ENCODE measurements around the genes CDC25A, NME6, FBXW12 and COL7A1.

DNA sequence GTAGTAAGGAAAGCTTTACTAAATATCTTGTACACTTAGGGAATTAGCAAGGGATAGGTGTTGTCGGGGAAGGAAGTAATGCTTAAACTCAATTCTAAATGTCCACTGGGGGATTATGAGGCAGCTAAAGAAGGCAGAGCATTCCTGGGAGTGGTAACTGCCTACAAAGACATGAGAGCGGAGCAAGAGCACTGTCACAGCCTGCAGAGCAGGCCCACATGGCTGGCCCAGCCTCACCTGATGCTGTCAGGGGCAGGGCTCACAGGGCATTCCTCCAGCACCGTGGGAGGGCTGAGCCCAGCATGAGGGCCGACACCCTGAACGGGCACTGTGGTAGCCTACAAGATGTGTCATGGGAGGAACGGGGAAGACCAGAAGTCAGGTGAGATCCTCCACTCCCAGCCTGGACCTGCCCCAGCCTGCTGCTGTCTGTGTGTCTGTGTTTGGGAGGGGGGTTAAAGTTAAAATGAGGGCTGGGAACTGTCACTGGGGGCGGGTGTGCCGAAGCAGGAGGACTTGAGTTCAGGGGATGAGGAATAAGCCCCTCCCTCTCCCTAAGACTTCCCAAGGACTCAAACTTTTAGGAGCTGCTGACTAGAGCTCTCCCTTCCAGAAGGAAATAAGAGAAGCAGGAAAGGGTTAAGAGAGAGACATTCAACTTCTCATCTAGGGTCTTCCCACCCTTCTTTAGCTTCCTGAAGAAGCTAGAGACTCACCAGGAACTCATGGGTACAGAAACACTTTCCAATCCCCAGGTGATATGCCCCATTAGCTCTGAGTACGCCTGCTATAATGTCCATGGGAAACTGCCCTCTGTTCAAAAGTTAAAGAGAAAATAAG is 30.0 kb downstream of the CCDC12 start:
CAGE:
- cytosol, long polyA minus RNA: no peak
- cytosol, long polyA plus RNA: no peak
- long polyA plus RNA: no peak
- nucleus, long polyA minus RNA: start-site peak on the plus strand centred at position 562 of the sequence, 11 bp wide, 7 reads
- nucleus, long polyA plus RNA: no peak

DNA sequence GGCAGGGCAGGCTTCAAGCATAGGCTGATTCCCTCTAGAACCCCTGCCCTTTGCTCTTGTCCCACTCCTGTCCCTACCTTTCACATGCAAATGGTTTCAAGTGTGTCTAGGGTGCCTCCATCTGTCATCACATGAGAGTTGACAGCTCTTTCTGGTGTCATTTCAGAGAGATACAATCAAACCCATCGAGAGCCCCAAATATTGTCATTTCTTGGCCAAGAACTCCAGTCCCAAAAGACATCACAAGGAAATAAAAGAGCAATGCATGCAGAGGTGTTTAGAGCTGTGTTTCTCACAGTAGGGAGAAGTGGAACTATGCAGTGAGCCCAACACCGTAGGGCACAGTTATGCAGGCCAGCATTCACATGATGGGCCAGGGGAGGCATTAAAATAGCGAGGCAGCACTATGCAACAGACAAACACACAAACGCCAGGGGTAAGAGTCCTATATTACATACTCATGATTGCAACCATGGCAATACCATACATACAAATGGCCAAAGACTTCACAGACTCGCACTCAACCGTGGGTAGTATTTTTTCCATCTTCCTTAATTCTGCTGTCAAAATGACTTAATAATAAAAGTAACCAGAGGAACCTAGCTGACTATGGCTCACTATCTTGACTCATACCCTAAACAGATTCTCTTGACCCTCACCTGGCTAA is 23.5 kb downstream of the CCDC12 start:
CAGE:
- cytosol, long polyA minus RNA: no peak
- cytosol, long polyA plus RNA: no peak
- long polyA plus RNA: no peak
- nucleus, long polyA minus RNA: no peak
- nucleus, long polyA plus RNA: no peak

CAGE:
- cytosol, long polyA minus RNA: no peak
- cytosol, long polyA plus RNA: no peak
- long polyA plus RNA: no peak
- nucleus, long polyA minus RNA: no peak
- nucleus, long polyA plus RNA: no peak
These were observed 11.5 kb downstream of the CCDC12 start for GRCh38 chr3:46964987-46965599.

CAGE:
- cytosol, long polyA minus RNA: no peak
- cytosol, long polyA plus RNA: no peak
- long polyA plus RNA: no peak
- nucleus, long polyA minus RNA: no peak
- nucleus, long polyA plus RNA: no peak
These were observed 7.8 kb downstream of the NBEAL2 start for GRCh38 chr3:46987188-46987667.

DNA sequence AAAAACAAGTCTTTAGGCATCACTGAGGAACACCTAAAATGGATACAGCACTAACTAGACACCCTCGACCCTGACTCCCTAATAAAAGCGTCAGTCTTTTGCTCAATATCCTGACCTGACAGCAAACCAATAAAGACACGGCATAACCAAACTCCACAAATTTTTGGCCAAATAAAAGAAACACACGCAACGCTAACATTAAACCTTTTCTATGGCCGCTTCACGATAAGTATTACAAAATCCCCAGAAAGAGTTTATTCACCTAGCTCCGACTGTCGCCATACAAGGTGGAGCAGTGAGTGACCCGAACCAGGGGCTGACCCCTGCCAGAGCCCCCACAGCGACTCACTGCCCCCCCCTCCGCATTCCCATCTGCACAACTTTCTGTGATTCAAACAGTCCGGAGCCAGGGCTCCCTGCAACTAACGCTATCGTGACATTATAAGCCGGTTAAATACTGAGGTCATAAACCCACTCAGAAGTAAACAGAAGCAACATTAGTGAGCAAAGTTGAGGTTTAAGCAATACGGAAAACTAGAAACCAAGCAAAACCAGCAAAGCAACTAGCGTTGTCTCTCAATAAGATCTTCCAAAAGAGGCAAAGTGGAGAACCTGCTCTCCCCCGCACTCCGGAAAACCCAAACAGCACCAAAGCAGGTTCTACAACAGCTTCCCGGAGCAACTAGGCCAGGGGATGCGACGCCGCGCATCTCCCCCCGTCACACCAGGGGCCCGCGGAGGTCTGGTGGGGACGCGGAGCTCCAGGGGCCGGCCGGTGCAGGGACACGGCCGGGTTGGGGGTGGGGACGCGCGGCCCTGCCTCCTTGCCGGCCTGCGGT is 711 bp downstream of the SCAP start:
CAGE:
- cytosol, long polyA minus RNA: no peak
- cytosol, long polyA plus RNA: no peak
- long polyA plus RNA: no peak
- nucleus, long polyA minus RNA: no peak
- nucleus, long polyA plus RNA: no peak

DNA sequence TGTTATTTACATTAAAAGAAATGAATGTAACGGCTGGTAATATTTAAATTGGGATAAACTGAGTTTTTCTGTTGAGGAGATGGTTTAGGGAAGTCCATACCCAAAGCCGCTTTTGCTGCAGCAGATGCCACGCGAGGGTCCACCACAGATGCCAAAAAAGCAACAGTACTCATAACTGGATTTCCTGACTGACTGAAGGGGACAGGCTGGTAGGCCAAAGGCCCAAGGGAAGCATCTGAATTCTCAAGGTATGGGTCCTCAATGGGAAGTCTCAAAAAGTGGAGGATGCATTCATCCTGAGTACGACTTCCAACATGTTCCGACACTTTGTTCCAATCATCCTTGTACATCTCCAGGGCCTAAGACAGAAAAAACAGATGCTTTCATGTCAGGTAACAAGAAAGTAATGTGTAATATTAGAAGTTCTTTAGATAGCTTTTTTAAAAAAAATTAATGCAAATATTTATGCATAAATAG is 83.6 kb upstream of the CSPG5 start:
CAGE:
- cytosol, long polyA minus RNA: start-site peak on the minus strand centred at position 186 of the sequence, 20 bp wide, 17 reads; start-site peak on the minus strand centred at position 293 of the sequence, 82 bp wide, 17 reads
- cytosol, long polyA plus RNA: no peak
- long polyA plus RNA: no peak
- nucleus, long polyA minus RNA: start-site peak on the minus strand centred at position 269 of the sequence, 176 bp wide, 100 reads
- nucleus, long polyA plus RNA: no peak

GRCh38 chr3:47803207-47803981 is 456 bp downstream of the DHX30 start:
CAGE:
- cytosol, long polyA minus RNA: no peak
- cytosol, long polyA plus RNA: no peak
- long polyA plus RNA: no peak
- nucleus, long polyA minus RNA: no peak
- nucleus, long polyA plus RNA: no peak

DNA sequence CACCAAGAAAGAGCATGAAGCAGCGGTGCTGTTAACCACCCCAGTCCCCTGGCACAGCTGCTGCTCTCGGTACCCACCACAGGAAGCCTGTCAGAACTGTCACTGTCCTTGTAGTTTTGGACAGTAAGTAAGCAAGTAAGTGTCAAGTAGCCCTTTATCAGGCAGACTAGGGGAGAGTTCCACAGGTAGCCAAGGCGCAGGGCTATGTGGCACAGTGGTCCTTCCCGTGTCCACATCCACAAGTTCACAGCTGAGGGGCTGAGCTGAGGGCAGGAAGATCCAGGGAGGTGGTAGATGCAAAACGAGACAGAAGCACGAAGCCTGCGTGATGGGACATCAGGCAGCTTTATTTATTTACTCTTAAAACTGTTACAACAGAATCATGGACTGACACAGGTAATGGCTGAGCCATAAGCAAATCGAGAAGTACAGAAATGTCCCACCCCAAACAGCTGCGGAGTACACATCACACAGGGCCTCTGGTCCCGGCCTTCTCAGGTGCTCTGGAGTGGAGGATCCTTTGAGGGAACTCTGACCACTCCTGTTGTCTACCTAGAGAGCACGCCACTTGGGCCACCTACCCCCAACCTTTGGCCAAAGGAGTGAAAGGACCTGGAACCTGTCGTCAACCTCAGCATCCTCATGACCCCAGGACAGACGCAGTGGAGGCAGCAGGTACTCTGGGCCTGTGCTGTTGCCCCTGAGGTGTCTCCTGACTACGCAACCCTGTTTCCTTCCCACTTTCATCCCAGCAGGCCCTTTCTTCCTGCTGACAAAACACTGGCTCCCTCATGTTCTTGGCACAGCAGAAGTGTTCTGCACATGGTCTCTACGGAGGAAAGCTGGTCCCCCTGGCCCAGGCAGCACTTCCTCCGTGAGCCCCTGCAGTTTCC is 47.7 kb downstream of the DHX30 start:
CAGE:
- cytosol, long polyA minus RNA: no peak
- cytosol, long polyA plus RNA: no peak
- long polyA plus RNA: no peak
- nucleus, long polyA minus RNA: start-site peak on the minus strand centred at position 400 of the sequence, 91 bp wide, 120 reads; start-site peak on the plus strand centred at position 436 of the sequence, 41 bp wide, 9 reads
- nucleus, long polyA plus RNA: no peak

CAGE:
- cytosol, long polyA minus RNA: no peak
- cytosol, long polyA plus RNA: no peak
- long polyA plus RNA: no peak
- nucleus, long polyA minus RNA: no peak
- nucleus, long polyA plus RNA: no peak
These were observed 106.6 kb downstream of the DHX30 start for GRCh38 chr3:47909602-47909914.

DNA sequence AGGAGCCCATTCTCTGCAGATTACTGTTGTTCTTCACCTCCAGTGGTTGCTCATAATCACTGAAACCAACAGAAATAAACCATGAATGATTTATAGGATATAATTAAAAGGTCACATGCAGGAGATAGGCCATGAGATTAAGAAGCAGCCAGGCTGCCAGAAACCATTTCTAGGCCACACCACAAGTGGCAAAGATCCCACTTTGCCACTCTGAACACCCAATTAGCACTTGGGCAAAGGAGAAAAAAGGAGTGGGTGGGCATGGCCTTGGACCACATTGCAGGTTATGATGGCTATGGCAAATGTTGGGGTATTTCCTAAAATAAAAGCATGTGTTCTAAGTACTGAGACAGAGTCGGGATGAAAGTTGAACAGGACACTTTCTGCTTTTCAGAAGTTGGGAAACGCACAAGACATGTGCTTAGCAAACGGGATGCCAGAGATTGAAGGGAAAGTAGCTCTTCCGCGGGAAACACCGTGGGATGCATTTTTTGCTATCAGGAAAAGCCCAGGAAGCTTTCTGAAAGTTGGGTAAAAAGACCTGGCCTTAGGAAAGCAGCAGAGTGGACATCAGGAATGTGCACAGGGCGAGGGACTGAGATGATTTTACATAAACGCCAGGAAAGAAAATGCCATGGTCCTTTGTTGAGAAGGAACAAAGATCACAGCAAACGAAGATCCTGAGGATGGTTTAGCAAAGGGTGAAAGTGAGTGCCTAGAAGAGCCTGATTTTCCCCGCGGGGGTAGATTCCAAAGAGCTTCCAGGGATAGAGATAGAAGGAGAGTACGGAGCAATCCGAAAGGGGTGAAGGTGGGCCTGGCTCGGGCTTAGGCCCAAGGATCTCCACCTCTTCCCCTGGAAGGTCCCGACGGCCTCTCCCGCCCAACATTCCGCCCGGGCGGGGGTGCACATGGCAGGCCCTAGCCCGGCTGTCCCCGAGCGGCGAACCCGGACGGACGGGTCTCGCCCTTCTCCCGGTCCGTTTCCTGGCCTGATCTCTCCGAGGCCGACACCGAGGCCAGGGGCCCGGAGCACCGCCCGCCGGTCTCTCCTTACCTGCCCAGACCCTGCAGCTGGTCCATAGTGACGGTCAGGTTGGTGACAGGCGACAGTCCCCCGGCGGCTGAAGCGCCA is 1.1 kb downstream of the CDC25A start:
CAGE:
- cytosol, long polyA minus RNA: no peak
- cytosol, long polyA plus RNA: no peak
- long polyA plus RNA: no peak
- nucleus, long polyA minus RNA: no peak
- nucleus, long polyA plus RNA: no peak

DNA sequence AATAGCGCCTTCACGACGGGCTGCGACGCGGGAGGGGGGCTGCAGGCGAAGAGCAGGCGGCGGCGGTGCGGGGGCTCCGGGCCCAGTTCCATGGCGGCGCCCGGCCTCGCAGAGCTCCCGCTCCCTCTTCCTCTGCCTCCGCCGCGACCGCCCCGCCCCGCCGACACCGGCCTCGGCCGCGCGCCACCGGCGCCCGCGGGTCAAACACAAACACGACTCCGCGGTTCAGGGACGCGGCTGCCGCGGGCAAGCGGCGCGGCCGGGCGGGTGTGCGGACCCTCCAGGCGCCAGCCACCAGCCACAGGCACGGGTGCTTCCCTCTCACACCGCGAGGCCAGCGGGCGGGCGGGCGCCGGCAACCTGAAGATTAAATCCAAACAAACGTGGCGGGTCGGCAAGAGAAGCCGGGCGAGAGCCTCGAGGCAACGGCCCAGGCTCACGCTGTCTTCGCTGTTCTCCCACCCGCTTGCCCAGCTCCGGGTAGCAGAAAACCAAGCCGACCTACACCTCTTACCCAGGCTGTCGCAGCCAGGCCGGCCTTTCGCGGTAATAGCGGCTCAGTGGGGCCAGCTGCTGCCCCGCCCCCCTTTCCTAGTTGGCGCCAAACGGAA is at the start of gene CDC25A:
CDC25A (minus strand) TSS at position 562 of the 611 bp plus-strand sequence.
CAGE:
- cytosol, long polyA minus RNA: no peak
- cytosol, long polyA plus RNA: no peak
- long polyA plus RNA: no peak
- nucleus, long polyA minus RNA: start-site peak on the minus strand centred at position 542 of the sequence, 42 bp wide, 5 reads
- nucleus, long polyA plus RNA: no peak

CAGE:
- cytosol, long polyA minus RNA: no peak
- cytosol, long polyA plus RNA: start-site peak on the minus strand at chr3:48301359-48301397, 220 and 129 reads in 2 replicates
- long polyA plus RNA: start-site peak on the minus strand at chr3:48301359-48301370, 223 and 172 reads in 2 replicates
- nucleus, long polyA minus RNA: no peak
- nucleus, long polyA plus RNA: no peak
These were observed at the start of gene NME6 for GRCh38 chr3:48301248-48301829. NME6 (minus strand) TSS chr3:48301367.

CAGE:
- cytosol, long polyA minus RNA: no peak
- cytosol, long polyA plus RNA: no peak
- long polyA plus RNA: no peak
- nucleus, long polyA minus RNA: no peak
- nucleus, long polyA plus RNA: no peak
These were observed at the start of gene FBXW12 for GRCh38 chr3:48371870-48372337. FBXW12 (plus strand) TSS chr3:48372219.

GRCh38 chr3:48414678-48415620 is 14.9 kb downstream of the PLXNB1 start:
CAGE:
- cytosol, long polyA minus RNA: no peak
- cytosol, long polyA plus RNA: no peak
- long polyA plus RNA: no peak
- nucleus, long polyA minus RNA: no peak
- nucleus, long polyA plus RNA: no peak

DNA sequence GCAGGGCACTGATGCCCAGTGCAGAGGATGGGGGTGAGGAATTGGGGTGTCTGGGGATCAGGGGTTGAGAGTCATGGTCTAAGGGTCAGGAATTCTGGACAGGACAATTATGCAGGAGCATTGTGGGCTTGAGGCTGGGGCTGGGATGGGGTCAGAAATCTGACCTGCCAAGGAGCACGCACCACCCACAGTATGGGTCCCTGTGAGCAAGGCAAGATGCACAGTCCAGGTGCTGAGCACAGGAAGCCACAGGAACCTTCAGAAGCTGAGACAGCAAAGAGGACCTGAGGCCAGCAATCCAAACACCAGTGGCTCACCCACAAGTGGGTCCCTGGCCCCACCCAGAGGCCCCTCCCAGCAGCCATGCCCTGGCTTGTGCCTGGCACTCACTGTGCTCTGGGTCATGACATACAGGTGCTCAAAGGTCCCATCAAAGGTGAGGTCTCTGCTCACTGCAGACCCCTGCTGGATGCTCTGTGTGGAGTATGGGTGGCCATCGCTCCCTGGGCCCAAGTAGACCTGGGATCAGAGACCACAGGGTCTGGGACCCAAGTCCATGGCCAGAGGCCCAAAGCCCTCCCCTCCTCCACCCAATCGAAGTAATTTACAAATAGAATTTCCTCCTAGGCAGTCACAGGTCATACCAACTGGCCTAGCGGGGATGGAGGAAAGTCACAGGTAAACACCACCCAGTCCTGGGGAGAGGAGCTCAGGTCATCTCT is 7.8 kb downstream of the PLXNB1 start:
CAGE:
- cytosol, long polyA minus RNA: no peak
- cytosol, long polyA plus RNA: no peak
- long polyA plus RNA: no peak
- nucleus, long polyA minus RNA: no peak
- nucleus, long polyA plus RNA: no peak

DNA sequence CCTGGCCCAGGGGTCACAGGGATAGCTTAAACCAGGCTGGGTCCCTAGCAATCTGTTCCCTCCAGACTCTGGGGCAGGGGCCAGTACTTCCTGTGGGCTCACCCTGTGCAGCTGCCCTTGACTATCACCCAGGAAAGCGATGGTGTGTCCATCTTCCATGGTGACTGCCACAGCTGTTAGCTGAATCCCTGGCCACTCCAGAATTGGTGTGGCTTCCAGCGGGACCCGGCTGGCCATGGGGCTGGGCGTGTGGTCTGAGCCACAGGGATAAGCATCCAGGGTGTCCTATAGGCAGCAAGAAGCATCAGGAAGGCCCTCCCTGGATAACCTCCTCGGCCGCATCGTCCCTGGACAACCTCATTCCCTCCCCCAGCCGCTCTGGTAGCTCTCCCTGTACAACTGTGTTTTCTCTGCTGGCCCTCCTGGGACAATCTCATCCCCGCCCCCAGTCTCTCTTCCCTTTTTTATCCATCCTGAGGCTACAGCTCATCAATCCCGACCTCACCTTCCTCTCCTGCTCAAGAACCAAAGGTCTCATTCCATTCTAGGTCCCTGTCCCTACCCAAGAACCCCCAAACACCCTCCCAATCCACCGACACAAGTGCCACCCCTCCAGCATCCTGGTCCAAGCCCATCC is 7.1 kb downstream of the PLXNB1 start:
CAGE:
- cytosol, long polyA minus RNA: no peak
- cytosol, long polyA plus RNA: no peak
- long polyA plus RNA: no peak
- nucleus, long polyA minus RNA: no peak
- nucleus, long polyA plus RNA: no peak

DNA sequence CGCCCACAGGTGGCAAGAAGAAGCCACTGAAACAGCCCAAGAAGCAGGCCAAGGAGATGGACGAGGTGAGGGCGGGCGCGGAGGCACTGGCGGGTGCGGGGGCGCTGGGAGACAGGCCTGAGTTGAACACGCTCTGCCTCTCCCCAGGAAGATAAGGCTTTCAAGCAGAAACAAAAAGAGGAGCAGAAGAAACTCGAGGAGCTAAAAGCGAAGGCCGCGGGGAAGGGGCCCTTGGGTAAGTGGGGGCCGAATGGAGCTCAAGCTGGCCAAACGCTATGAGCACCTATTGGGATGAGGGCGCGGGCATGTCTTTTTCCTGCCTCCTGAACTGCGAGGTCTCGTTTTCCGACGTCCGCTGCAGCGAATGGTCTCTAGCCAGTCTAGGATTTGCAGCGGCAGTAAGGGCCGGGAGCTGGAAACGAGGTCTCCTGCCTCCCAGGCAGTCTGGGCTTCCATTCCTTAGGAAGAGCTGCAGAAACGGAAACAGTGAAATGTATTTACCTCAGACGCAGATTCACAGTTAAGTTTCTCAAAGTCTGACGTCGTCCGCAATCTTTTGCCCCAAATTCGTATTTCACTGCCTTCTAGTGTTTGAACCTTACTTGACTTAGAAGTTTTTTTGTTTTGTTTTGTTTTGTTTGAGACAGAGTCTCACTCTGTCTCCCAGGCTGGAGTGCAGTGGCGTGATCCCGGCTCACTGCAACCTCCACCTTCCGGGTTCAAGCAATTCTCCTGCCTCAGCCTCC is 510 bp downstream of the TMA7 start:
CAGE:
- cytosol, long polyA minus RNA: no peak
- cytosol, long polyA plus RNA: no peak
- long polyA plus RNA: no peak
- nucleus, long polyA minus RNA: no peak
- nucleus, long polyA plus RNA: no peak

CAGE:
- cytosol, long polyA minus RNA: no peak
- cytosol, long polyA plus RNA: no peak
- long polyA plus RNA: no peak
- nucleus, long polyA minus RNA: no peak
- nucleus, long polyA plus RNA: no peak
These were observed 1.8 kb downstream of the TREX1 start for GRCh38 chr3:48467691-48468310.

CAGE:
- cytosol, long polyA minus RNA: no peak
- cytosol, long polyA plus RNA: no peak
- long polyA plus RNA: no peak
- nucleus, long polyA minus RNA: start-site peak on the minus strand at chr3:48595230-48595336, 60 reads
- nucleus, long polyA plus RNA: no peak
These were observed at the start of gene COL7A1 for GRCh38 chr3:48594956-48596332. COL7A1 (minus strand) TSS chr3:48595329.

CAGE:
- cytosol, long polyA minus RNA: no peak
- cytosol, long polyA plus RNA: no peak
- long polyA plus RNA: no peak
- nucleus, long polyA minus RNA: no peak
- nucleus, long polyA plus RNA: no peak
These were observed 10.9 kb downstream of the CELSR3 start for GRCh38 chr3:48651867-48652169.